PFSK-1 (cell line): ENCODE measurements around a stretch of chr12.

- RRBS = no CpG with 5 or more reads among the region's 12 CpGs
These were observed 11.1 kb downstream of the TPCN1 start for GRCh38 chr12:113232287-113232849.

- RRBS = no CpG with 5 or more reads among the region's 22 CpGs
These were observed 23.1 kb downstream of the TPCN1 start for GRCh38 chr12:113244006-113245156.

GRCh38 chr12:113293138-113293867 lies 41.6 kb downstream of the SLC8B1 start:
- RRBS = no CpG with 5 or more reads among the region's 19 CpGs

- RRBS = no CpG with 5 or more reads among the region's 12 CpGs
These were observed 36.2 kb downstream of the SLC8B1 start for GRCh38 chr12:113298701-113299180.

GRCh38 chr12:113359394-113359975 lies 1.1 kb downstream of the PLBD2 start:
- RRBS = no CpG with 5 or more reads among the region's 7 CpGs

GRCh38 chr12:113853358-113853962 lies 112.7 kb downstream of the RBM19 start:
- RRBS = no CpG with 5 or more reads among the region's 6 CpGs

GRCh38 chr12:114479842-114480253 lies 73.9 kb upstream of the TBX5 start:
- RRBS = no CpG with 5 or more reads among the region's 22 CpGs

DNA sequence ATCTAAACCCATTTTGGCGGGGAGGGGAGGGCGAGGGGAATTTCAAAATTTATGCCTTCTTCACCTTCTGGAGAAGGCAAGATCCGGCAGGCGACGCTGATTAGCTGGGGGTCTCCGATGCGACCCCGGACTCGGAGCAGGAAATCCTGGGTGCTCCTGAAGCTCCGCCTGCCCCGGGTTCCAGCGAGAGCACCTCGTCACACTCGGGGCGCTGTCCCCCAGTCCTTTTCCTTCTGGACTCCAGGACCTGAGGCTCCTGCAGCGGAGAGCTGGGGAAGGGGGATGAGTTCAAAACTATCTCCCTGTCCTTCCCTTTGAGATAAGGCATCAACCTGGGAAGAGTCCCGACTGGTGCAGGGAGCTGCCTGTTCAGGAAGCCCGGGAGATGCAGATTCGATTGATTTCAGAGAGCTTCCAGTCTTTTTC lies 74.8 kb upstream of the TBX5 start:
- RRBS = 18% methylated on average over 9 of the region's 19 CpGs

- RRBS = 54% methylated on average over 11 of the region's 67 CpGs
These were observed 18.3 kb downstream of the TBX3 start for GRCh38 chr12:114665265-114666406.

DNA sequence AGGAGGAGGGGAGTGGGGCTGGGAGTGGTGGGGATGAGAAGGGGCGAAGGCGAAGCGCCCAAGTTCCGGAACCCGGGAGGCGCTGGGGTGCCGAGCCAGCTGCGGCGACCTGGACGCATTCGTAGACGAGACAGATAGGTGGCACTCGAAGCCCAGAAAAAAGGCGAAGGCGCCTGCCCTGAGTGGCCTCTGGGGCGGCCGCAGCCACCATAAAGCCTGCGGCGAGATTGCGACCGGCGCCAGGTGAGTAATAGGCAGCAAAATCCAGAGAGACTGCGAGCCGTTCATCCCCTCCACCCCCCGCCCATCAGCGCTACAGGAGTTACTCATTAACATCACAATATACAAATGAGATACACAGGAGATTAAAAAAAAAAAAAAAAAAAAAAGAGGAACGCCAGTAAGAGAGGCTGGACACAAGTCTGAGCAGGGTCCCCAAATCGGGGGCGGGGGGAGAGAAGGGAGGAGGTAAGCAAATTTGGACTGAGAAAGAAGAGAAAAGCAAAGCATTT lies 15.8 kb downstream of the TBX3 start:
- RRBS = no CpG with 5 or more reads among the region's 29 CpGs

GRCh38 chr12:114670350-114671376 lies 13.3 kb downstream of the TBX3 start:
- RRBS = no CpG with 5 or more reads among the region's 7 CpGs

GRCh38 chr12:114685147-114685396 lies 1.1 kb upstream of the TBX3 start:
- RRBS = no CpG with 5 or more reads among the region's 7 CpGs

DNA sequence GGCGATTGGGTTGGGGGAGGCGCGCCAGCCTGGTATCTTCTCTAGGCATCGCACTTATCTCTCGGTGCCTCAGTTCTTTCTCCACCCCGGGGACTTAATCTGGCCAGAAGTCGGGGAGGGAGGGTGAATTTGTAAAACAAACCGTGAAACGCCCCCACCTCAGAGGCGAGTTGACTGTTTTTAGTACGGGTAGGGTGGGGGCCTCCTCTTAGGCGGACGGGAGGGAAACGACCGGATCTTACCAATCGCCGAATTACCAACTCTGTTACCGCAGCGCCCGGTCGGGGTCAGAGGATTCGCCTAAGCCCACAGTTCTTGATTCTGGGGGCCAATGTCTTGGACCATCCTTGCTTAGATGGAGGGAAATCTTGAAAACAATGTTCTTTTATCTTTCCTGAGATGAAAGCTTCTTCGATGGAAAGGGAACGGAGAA lies 1.4 kb upstream of the TBX3 start:
- RRBS = 100% methylated on average over 5 of the region's 24 CpGs

DNA sequence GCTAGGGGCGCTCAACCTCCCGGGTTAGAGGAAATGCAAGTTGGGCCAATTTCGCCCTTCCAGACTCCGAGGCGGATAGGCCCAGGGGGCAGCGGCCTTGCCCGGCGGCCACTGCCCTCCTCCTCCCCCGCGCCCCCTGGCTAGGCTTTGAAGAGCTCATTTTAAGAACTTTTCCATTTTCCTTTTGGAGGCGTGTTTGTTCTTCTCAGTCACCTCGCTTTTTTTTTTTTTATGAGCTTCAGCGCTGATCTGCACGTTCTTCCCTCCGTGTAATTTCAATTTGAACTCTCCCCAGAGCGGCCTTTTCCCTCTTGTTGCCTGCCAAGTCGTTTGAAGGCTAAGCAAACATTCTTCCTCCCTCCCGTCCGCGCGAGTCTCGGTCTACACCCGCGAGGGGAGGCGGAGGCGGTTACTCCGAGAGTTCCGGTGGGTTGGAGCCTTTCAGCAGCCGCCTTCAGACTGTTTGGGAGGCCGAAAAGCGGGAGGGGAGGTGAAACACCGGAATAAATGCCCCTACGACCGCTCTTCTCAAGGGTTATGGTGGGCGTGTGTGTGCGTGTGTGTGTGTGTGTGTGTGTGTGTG lies 52.6 kb upstream of the TBX3 start:
- RRBS = 86% methylated on average over 11 of the region's 36 CpGs

- RRBS = 50% methylated on average over 1 of the region's 9 CpGs
These were observed 54.9 kb upstream of the TBX3 start for GRCh38 chr12:114738826-114739336.

DNA sequence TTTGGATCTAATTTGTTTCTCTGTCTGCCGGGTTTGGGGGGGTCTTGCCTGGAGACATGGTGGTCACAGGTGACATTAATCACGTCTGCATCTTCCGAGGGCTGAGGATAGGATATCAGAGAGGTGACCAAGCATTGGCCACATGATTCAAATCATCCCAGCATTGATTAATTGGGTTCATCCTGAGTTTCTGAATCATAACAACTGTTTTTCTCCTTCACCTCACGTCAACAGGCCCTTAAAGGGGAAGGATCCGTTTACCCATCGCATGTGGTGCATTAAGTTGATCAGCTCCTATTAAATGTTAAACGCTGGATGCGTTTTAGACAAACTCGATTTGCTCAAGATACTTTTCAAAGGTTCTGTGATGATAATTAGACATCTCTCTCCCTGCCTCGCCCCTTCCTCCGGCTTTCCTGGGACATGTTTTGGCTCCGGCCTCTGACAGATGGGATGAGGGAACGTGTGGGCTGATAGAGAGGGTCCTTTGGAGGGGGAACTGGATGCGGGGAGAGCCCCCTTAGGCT lies 63.3 kb upstream of the TBX3 start:
- RRBS = no CpG with 5 or more reads among the region's 14 CpGs

DNA sequence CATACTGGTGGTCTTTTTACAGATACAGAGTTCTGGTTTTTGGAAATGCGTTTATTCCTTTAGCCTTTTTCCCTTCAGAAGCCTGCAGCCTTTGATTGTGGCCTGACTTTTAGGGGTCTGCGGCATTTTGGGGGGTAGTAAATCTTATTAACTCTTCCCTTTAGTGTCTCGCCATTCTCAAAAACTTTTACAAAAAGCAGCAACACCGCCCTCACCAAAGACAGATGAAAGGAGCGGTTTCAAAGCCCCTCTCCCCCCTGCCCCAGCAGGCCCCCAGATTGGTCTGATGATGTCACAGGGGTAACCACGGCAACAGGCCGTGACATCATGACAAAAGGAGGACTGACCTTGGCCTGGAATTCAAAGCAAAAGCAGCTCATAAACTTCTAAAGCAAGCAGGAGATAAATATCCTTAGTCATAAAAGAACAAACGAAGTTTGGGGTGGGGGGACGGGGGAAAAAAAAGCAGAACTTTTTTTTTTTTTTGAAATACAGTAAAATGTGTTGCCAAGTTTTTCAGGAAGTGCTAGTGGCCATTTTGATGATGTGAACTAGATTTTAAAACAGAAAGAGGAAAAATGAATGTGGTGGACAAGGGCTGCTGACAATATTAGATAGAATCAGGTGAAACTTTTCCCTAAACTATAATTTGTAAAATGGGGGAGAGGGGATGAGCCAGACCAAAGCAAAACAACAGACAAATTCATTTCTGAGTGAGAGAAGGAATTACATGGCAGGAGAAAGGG lies 84.4 kb upstream of the TBX3 start:
- RRBS = no CpG with 5 or more reads among the region's 9 CpGs

DNA sequence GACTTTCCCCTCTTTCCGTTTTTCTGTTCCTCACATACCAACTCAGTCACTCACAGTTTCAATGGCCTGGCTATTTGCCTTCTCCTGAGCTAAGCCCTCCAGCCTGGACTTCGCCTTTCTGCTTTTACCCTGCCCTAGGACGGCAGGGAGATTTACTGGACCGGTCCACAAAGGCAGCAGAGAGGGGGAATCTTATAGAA lies 219.1 kb upstream of the TBX3 start:
- RRBS = no CpG with 5 or more reads among the region's 4 CpGs

- RRBS = no CpG with 5 or more reads among the region's 7 CpGs
These were observed 411.2 kb upstream of the TBX3 start for GRCh38 chr12:115095078-115095592.